Vermiform appendix (tissue), 1 donor: ENCODE results near the gene SOCS2.

GRCh38 chr12:92111981-92112644 lies 33.5 kb downstream of the BTG1 start:
- PRO-cap, result no peak

- PRO-cap, result no peak
Observed at GRCh38 chr12:92115644-92116534, 29.8 kb downstream of the BTG1 start.

DNA sequence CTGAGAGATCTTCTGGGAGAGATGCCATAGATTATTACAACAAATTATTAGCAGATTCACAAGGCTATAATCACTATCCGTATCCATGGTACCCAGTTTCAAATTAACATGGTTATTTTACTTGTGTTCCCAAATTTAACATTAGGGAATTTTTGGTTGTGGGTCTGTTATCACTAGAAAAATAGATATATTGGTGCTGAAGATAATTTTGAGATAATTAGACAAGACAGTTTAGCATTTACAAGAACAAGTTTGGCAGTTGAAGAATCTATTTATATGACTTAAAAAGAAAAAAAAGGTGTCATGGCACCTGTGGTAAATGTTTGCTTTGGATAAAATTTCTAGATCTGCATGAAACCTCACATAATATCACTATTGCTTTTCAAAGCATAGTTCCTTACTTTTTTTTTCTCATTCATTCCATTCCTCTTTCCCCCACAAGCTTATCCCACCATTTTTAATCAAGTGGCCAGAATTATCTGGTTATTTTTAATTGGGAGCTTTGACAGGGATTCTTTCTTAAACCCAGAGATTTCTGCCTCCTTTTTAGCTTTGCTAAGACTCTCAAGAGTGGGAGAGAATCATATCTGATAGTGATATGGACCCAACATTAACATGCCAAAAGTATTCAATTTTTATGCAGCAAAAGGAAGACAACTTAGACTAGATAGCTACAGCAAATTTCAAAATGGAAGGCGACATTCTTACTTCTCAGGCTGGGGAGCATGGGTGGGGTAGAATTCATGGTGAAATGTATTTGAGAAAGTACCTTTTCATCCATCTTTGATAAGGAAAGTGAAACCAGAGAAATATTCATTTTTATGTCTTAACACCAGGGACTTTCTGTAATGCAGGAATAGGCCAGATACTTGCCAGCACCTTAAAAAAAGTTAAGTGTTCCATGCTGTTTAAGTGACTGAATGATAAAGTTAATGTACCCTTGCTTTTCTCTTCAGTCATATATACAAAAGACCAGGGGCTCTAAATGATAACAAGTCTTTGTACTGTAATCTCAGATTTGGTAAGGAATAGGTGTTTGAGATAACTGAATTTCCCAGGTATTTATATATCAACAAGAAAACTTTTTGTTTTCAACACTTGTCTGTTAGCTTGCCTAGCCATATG lies 13.6 kb downstream of the BTG1 start:
- PRO-cap, result no peak

GRCh38 chr12:92137247-92137693 lies 8.4 kb downstream of the BTG1 start:
- PRO-cap, result bidirectional peak, plus-strand start at chr12:92137551, minus-strand start at chr12:92137354

GRCh38 chr12:92143718-92144213 lies 1.9 kb downstream of the BTG1 start:
- PRO-cap, result bidirectional peak, plus-strand start at chr12:92144104, minus-strand start at chr12:92144032; bidirectional peak, plus-strand start at chr12:92144468, minus-strand start at chr12:92144174

- PRO-cap, result bidirectional peak, plus-strand start at chr12:92146209, minus-strand start at chr12:92145845; bidirectional peak, plus-strand start at chr12:92146449, minus-strand start at chr12:92146568
Observed at GRCh38 chr12:92145937-92146927, 586 bp upstream of the BTG1 start.

GRCh38 chr12:92172221-92173126 lies 26.8 kb upstream of the BTG1 start:
- PRO-cap, result bidirectional peak, plus-strand start at chr12:92172738, minus-strand start at chr12:92172625; bidirectional peak, plus-strand start at chr12:92173005, minus-strand start at chr12:92172903

- PRO-cap, result no peak
Observed at GRCh38 chr12:92297743-92298393, 152.2 kb upstream of the BTG1 start.

- PRO-cap, result unidirectional peak, plus-strand start at chr12:92363015
Observed at GRCh38 chr12:92362688-92363162, 217.1 kb upstream of the BTG1 start.

DNA sequence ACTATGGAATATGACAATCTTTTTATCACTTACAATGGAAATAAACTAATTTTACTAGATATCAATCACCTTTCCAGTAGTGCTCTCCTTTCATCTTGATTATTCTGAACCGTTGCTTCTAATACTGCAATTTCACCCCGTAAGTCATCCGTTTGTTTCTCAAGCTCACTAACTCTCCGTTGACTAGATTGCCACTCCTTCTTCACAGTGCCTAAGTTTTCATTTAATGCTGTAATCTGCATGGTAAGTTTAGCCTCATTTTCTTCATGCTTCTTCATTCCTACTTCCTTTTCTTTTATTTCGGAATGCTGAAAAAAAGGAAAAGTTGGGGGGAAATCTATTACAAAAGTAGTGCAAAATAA lies 75.1 kb downstream of the PLEKHG7 start:
- PRO-cap, result no peak

GRCh38 chr12:92784790-92785344 lies 82.1 kb downstream of the PLEKHG7 start:
- PRO-cap, result no peak

DNA sequence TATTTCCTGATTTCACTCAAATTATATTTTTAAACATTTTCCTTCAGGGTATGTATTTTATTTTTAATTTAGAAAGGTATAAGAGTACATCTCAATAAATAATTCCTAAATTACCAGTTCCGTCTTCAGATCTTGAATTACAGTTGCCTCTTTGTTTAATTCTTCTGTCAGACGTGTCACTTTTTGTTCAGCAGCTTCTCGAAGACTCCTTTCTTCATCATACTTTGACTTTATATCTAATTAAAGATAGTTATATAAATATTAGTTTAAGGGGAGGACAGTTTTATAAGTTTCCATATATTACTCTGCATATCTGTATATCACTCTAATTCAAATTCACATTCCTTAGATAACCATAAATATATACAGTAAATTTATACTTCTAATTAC lies 77.0 kb downstream of the EEA1 start:
- PRO-cap, result no peak

- PRO-cap, result bidirectional peak, plus-strand start at chr12:92941345, minus-strand start at chr12:92941241
Observed at GRCh38 chr12:92940974-92941474, 11.9 kb upstream of the EEA1 start.

DNA sequence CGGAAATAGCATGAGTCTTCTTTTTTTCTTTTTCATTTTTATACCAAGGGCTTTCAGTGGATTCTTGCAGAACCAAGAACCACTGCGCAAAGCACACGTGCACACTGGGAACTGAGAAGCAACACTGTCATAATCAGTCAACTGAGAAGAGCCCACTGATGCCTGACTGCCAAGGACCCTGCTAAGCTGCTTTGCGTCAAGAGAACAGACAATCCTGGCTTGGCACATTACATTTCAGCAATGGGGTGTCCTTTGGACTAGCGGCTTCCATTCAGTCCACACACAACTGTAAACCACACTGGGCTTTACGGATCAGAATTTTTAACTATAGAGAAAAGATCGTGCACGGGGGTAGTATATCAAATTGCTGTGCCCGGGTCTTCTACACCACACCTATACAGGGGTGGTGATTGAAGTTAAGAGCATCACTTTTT lies 66.5 kb upstream of the EEA1 start:
- PRO-cap, result no peak

- PRO-cap, result no peak
Observed at GRCh38 chr12:93016983-93017313, 87.9 kb upstream of the EEA1 start.

DNA sequence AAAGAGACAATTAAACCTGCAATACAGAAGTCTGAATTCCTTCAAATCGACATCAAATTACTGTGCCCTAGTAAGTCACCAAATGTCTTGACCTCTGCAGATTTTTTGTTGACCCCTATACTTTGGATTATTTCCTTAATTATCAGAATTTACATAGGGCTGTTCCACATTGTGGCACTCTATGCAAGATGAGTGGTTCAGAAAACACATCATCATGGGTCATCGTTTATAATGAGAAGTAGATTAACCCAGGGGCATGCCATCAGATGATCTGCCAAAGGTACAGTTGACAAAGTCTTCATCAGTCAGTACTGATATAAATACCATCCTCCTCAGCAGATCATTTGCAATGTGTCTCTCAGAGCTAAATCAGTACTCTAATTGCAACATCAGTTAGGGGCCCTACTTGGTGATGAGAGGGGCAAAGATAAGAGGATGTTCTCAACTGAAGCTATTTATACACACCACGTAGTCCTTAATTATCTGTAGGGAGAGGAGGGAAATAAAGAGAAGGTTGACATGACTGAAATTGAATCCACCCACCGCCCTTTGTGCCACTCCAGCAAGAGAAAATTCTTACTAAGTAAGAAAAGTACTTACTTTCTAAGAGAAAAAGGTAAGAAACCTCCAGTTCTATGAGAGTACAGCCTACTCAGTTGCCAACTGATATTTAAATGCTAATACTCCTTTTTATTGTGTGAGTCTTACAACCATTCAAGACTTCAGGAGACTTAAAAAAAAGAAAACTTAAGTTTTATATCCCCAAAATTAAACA lies 157.8 kb upstream of the NUDT4 start:
- PRO-cap, result no peak

DNA sequence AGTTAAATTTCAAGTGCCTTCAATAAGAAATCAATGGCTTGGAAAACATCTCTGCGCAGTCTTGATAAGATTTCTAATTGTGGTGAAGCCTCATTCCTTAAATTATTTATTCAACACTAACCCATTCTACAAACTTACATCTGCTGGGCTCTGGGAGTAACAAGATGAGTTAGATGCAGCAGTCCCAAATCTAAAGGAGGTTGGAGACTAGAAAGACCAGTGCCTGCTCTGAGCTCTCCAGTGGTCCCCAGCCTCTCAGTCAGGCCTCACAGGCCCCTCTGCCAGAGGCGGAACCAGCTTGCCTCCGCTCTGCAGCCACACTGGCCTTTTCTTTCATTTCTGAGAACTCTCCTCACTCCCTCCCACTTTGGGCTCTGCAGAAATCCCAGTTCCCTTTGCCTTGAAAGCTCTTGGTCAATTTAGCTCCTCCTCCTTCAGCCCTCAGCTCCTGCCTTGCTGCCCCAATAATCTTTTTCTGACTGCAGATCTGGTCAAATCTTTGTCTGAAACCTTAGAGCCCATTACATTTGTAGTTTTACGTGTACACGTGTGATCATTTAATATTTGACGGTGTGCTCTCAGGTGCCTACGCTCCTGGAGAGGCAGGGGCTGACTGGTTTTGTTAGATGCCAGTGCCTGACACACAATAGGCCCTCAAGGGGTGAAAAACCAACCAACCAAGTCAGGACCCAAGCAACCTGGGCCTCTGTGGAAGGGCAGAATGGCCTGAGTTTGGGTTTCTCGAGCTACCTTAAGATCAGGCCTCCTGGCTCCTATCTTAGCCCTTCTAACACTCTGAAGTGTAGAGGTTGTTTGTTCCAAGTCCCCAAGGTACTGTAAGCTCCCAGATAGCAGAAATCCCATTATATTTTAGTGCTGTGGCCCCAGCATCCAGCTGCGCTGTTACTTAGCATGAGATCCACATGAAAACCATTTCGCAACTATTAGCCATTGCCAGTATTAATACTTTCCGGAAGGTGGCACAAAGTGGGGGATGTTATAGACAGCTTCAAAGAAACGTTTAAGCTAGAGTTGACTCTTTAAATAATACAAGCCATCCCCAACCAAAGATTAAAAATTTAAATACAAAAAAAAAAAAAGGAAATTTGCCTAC lies 1.1 kb upstream of the NUDT4 start:
- PRO-cap, result bidirectional peak, plus-strand start at position 471 of the sequence, minus-strand start at position 322 of the sequence

DNA sequence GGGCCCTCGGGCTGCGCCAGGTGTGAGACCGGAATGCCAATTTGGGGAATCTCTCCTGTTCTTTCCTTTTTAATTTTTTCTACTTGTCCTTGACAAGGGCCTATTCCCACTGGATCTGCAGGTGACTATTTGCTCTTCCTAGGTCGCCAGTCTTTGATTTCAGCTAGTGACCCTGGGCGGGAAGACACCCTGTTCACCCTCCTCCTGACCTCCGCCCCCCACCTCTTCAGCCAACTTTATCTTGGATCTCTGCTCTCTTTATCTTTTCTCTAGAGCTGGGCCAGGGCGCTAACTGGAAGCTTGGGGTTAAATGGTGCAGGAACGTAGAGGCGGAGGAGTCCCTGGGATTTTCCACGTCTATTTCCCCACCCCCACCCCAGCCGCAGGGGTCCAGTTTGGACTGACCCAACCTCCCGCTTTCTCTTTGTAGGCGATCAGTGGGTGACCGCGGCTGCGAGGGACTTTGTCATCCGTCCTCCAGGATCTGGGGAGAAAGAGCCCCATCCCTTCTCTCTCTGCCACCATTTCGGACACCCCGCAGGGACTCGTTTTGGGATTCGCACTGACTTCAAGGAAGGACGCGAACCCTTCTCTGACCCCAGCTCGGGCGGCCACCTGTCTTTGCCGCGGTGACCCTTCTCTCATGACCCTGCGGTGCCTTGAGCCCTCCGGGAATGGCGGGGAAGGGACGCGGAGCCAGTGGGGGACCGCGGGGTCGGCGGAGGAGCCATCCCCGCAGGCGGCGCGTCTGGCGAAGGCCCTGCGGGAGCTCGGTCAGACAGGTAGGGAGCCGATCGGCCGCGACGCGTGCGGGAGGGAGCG lies at the start of gene SOCS2:
TSS of gene SOCS2 (plus strand) at position 421 of the 822 bp plus-strand sequence.
- PRO-cap, result unidirectional peak, plus-strand start at position 437 of the sequence

DNA sequence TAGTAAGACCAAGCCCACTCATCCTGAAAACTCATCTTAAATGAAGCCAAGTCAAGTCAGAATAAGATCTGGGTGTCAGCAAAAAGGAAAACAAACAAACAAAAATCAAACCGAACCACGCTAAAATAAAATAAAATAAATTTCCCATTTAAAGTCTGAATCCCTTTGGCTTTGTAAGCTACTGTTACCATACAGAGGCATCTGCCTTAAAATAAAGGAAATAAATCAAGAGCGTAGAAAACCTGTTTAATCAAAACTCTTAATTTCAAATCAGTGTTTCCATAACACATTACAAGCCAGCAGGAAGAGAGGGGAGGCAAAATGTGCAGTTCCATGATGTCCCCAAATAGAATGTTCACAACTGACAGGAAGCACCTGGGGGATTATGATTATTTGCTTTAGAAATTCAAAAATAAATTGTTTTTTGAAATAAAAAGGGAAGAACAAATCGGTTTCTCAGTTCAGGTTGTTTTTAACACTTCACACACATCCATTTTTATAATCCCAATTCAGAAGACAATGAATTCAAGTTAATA lies 21.3 kb downstream of the SOCS2 start:
- PRO-cap, result no peak

DNA sequence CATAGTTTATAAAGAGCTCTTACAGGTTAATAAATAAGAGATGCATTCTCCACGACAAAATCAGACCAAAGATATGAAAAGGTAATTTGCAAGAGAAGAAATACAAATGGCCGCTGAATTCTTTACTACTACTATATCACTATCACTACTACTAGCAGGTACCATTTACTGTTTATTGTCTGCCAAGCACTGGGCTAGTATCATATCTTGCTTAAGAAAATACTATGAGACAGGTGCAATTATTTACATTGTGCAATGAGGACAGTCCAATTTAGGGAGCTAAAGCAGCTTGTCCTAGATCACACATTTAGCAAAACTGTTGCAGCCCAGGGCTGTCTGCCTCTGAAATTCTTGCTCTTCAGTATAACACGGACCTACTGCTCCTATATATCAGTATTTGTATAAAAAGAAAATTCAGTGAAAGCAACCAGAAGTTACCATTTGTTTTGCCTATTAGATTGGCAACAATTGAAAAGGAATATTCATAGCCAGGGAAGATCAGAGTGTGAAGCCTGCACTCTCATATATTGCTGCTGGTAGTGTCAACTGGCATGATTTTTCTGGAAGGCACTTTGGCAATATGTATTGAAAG lies 52.8 kb downstream of the CRADD start:
- PRO-cap, result no peak